LHCN-M2 (cell line): ENCODE measurements around a stretch of chr4.

DNA sequence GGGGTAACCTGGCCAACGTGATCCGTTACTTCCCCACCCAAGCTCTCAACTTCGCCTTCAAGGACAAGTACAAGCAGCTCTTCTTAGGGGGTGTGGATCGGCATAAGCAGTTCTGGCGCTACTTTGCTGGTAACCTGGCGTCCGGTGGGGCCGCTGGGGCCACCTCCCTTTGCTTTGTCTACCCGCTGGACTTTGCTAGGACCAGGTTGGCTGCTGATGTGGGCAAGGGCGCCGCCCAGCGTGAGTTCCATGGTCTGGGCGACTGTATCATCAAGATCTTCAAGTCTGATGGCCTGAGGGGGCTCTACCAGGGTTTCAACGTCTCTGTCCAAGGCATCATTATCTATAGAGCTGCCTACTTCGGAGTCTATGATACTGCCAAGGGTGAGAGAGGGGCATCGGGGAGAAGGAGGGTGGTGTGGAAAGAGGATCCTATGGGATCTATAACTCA, 1.8 kb downstream of the SLC25A4 start:
- RAMPAGE, long total RNA = no peak

DNA sequence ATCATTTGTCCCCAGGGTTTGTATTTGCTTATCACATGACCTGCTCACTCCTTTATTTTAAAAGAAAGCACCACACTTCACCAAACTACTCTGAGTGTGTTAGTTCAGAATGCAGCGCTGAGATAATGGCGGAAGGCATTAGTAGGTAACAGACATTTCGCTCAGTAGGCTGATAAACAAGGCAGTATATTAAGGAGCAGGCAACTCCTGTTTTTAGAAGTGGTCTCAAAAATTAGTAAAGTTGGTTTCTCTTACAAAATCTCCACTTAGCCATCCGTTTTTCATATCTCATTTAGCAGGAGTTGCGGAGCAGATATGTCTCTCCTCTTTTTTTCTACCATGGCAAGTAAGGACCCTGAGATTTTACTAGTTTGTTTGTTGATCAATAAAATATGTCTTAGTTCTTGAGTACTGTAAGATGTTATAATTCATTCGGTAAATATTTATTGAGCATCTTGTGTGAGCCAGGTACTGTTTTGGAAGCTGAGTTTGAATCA, 1.8 kb downstream of the SNX25 start:
- RAMPAGE, long total RNA = no peak

- RAMPAGE, long total RNA = no peak
Measured at GRCh38 chr4:185532230-185533423, 2.7 kb downstream of the PDLIM3 start.

DNA sequence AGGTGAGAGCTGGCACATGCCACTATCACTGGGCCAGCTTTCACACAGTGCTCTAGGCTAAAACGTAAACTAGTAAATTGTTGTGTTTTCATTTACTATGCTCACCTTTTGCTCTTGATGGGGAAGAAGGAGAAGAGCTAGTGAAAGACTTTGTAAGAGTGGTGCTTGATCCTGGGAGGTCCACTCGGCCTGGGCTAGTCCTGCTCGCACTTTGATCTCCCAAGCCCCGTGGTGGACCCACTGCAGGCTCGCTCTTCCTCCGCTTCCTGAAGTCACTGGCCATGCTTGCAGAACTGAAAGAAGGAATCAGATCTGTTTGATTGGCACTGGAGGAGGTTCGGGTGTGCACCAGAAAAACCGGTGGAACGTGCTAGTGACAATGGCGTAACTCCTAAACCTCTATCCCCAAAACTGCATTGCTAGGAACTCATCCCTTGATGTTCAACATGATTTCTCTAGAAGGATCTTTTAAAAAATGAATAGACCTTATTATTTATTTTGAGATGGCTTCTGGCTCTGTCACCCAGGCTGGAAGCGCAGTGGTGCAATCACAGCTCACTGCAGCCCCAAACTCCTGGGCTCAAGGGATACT, 91.5 kb upstream of the PDLIM3 start:
- RAMPAGE, long total RNA = no peak

DNA sequence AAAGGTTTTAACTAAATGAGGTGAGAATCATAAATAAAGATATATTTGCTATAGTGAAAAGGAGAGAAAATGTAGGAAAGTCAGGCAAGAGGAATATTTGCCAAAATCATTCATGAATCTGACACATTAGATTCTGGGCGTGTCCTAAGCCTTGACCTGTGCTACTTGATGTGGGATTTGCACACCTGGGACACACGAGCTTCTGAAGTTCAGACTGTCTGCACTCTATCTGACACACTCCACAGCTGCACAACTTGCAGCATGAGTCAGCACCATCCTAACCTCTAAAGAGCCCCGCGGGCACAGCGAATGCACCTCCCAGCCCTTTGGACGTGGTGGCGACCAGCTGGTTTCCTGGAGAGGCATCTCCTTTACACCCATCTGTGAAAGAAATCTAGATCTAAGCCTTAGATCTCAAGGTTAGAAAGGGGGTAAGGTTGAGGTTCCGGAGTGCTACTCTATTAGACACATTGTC, 69.3 kb downstream of the SORBS2 start:
- RAMPAGE, long total RNA = no peak

DNA sequence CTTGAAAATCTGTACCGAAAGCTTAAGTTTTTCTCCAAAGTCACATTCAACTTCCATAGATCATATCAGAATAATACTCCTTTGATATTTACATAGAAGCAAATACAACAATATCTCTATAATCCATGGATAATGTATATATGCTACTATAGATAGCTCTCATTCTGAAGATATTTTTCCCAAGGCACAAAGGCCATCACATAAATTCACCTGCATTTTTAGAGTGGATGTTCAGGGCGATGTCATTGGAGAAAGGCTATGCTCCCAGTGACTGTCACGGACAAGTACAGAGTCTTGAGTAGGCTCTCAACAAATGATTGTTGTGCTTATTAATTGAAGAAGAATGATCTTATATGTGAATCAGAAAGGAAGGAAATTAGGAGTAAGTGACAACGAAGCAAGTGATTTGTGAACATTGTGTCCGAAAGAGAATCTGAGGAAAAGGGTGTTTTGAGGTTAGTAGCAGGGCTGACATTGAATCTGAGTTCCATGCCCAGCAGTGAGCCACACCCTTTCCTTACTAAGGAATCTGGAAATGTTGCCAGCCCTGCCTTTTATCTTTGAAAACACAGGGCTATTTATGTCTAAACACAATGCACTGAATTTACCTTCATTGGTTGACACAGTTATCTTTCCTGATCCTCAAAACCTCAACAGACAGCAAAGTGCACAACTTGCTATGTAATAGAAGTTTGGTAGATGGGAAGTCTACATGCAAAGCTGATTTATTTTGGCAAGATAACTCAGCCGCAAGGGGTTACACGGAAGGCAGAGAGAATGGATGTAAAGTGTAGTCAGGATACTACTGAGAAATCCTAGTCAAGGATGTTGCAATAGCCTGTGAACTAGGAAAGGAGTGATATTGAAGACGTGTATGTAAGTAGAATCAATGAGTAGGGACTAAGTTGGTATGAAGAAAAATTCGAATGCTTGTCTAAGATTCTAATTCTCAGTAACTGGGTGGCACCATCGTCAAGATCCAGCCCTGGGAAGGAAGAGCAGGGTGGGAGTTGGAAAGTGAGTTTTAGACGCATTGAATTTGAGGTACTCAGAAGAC, 50.4 kb downstream of the SORBS2 start:
- RAMPAGE, long total RNA = no peak

DNA sequence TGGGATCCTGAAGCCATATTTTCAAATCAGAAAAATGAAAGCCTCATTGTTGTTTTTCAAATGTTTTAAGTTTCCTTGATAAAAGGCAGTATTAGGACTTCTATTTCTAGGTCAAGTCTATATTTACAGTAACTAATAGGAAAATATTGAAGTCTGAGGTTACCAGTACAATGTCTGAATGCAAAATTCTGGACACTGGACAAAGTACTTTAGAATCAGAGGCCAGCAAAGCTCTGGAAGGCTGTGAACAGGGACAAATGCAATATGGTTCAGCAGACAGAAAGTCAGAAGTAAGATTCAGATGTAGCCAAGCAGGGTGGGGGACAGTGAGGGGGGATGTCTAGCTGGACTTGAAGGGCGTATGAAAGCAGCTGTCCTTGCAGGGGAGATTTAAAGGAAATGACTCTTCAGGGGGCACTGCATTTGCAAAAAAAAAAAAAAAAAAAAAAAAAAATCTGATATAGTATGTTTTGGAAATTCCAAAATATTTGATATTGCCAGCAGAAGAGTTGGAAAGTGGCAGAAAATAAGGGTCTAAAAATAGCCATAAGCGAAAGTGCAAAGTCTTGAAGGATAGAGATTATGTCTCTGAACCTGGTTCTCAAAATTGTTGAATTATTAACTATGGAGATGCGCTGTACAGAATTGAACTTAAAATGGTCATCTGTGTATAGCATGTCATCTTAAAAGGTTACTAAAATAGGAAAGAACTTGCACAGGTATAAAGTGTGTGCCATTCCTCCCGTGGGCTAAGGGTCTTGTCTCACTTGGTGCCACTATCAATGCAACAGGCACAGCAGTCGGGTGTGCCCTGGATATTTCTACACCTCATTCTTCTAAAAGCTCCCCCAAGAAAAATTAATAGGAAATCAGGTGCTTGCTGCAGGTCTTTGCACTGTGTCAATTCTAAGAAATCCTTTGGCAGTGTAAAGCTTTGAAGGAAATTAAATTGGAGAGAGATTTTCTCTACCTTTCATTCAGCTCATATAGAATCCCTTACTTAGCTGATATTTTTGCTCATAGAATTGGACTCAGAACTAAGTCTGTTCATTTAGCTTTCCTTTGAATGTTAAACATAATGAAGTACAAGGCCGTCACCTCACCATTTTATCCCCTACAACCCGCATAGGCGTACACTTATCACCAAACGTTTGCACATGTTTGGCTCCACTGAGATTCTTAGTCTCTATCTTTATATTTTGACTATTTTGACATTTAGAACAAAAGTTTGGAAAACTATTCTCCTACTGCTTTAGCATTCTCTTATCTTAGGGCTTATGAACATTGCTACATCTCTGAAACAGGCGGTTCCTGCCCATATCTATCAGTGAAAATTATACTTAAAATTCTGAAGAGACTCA, 2.5 kb downstream of the SORBS2 start:
- RAMPAGE, long total RNA = no peak

DNA sequence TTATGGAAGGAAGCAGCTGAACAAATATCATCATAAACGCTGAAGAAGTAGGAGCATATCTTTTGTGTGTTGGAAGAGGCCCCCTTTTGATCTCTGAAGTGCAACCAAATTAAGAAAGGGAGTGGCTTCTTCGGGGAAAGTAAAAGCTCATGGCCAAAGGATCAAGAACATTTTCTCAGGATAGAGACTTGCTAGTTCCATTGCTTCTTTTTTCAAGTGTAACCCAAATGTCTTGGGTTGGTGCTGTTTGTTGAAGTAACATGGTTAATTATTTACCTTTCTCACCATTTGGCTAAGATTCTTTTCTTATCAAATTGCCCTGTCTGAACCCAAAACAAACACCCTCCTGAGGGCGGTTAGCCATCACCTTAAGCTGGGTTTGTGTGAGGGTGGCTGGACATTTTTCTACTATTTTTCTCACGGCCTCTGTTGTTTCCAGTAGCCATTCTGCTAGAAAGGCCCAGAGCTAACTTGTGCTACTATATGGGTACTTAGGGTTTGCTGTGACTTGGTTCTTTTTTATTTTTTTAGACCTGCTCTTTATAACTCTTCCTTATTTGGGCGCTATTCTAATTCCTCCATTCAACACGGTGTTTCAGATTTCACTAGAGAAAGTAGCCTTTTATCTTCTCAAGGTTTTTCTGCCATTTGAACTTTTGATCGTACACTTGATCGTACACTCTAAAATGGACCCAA, 18.6 kb upstream of the SORBS2 start:
- RAMPAGE, long total RNA = no peak

- RAMPAGE, long total RNA = no peak
Measured at GRCh38 chr4:186015509-186015980, 53.4 kb upstream of the TLR3 start.

- RAMPAGE, long total RNA = no peak
Measured at GRCh38 chr4:186039686-186040300, 29.2 kb upstream of the TLR3 start.

- RAMPAGE, long total RNA = no peak
Measured at GRCh38 chr4:186145262-186145576, 46.1 kb upstream of the CYP4V2 start.

GRCh38 chr4:186201850-186202899, 10.8 kb downstream of the CYP4V2 start:
- RAMPAGE, long total RNA = no peak

GRCh38 chr4:186215748-186216561, 11.4 kb upstream of the KLKB1 start:
- RAMPAGE, long total RNA = no peak

GRCh38 chr4:186242103-186242334, 14.7 kb downstream of the KLKB1 start:
- RAMPAGE, long total RNA = no peak

DNA sequence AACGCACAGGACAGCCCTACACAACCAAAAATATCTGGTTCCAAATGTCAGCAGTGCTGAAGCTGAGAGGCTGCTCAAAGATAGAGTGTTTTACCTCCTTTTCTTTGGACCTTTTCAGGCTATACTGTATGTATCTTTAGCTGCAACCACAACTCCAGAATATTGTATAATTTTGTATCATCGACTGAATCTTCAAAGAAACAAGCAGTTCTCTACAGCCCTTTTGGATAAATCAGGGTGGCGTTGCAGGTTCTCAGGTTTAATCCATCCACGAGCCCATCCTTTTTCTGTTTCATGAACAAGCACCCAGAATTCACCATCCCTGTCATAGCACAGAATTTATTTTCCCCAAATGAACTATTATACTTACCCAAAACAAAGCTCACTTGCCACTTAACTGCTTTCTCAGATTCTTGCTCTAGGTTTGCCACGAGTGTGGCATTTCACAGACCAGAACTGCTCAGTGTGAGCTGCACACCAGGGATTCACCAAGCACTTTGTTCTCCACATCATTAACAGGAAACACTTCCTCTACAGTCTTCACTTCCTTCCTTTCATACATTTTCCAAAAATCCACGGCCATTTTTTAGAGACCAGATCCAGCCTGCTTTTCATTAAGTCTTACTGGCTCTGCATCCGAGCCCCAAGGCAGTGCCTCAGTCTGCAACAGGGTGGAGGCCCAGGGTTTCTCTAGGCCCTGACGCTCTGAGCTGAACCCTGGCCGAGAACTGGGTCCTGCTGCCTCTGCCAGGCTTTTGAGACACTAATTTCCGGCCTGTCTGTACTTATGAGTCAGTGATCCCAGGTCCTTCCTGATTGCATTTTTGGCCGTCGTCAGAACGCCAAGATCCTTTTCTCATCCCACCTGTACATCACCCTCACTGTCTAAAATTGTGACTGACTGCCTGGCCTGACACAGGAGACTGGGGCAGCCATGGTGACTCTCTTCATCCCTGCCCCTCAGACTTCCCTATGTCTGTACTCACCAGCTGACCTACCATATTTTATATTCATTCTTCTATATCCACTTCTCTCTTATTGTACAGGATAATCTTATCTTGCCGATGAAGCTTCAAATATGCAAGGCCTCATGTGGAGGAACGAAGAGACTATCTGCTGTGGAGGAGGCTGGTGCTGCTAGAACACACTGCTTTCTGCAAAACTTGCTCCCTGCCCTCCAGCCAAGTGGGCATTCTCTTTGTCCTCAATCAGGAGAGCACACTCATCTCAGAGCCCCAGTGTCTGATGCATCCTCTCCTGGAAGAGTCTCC, 67.6 kb upstream of the MTNR1A start:
- RAMPAGE, long total RNA = no peak

DNA sequence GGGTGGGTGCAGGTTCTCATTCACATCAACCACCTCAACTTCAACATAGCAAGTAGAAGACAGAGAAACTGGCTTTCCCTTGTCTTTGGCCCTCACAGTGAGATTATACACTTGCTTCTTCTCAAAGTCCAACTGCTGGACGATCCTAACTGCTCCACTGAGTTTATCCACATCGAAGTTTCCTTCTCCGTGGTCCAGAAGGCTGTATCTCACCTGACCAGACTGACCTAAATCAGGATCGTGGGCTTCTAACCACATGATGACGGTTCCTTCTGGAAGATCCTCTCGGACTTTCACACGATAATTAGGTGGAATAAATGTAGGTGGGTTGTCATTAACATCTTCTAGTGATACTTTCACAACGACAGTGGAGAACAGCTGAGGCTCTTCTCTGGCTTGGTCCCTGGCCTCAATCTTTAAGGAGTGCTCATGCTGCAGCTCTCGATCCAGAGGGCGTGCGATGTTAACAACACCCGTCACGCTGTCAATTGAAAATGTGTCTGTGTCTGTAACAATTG, 16.9 kb downstream of the FAT1 start:
- RAMPAGE, long total RNA = no peak

DNA sequence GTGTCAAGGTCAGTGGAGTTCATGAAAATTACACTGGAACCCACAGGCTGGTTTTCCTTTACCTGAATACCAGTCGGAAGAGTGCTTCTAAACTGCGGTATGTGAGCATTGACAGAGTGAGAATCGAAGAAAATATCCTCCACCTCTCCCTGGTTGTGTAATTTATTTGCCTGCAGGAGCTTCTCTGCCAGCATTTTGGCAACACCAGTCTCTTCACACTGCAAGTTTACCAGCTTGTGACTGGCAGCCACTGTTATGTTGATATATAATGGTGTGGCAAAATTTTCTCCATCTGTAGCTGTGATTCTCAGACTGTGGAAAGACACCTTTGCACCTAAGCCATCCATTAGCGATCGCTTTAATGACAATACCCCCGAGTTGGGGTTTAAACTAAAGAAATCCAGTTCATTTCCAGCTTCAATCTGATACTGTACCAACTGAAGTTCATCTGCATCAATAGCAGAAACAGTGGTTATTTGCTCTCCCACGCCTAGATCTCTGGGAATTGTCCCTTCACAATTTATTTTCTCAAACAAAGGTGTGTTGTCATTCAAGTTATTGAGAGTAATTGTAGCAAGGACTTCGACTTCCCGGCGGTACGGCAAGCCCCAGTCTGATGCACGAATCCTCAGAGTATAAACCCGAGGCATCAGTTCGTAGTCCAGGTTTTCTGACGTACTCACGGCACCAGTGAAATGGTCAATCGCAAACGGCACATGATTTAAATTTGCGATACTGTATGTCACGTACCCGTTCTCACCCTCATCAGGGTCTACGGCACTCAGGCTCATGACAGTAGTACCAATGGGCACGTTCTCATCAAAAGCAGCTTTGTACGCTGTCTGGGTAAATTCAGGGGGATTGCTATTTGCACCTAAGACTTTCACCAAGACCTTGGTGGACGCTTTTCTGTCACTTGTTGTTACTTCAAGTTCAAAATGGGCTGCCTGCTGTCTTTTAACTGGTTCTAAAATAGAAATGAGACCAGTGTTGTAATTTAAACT, 15.8 kb downstream of the FAT1 start:
- RAMPAGE, long total RNA = no peak

DNA sequence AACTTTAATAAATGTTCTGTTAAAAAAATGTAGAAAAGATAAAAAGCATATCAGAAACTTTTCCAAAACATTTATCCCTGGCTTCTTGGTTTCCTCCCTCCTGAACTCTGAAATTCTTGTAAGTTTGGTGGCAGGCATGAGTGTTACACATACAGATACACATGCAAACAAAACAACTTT, 177.2 kb upstream of the FAT1 start:
- RAMPAGE, long total RNA = no peak

- RAMPAGE, long total RNA = no peak
Measured at GRCh38 chr4:186936402-186937394, 213.0 kb upstream of the FAT1 start.

- RAMPAGE, long total RNA = no peak
Measured at GRCh38 chr4:187241628-187241949, 517.9 kb upstream of the FAT1 start.